ENCODE data around the genes SIPA1 and AP5B1.

DNA sequence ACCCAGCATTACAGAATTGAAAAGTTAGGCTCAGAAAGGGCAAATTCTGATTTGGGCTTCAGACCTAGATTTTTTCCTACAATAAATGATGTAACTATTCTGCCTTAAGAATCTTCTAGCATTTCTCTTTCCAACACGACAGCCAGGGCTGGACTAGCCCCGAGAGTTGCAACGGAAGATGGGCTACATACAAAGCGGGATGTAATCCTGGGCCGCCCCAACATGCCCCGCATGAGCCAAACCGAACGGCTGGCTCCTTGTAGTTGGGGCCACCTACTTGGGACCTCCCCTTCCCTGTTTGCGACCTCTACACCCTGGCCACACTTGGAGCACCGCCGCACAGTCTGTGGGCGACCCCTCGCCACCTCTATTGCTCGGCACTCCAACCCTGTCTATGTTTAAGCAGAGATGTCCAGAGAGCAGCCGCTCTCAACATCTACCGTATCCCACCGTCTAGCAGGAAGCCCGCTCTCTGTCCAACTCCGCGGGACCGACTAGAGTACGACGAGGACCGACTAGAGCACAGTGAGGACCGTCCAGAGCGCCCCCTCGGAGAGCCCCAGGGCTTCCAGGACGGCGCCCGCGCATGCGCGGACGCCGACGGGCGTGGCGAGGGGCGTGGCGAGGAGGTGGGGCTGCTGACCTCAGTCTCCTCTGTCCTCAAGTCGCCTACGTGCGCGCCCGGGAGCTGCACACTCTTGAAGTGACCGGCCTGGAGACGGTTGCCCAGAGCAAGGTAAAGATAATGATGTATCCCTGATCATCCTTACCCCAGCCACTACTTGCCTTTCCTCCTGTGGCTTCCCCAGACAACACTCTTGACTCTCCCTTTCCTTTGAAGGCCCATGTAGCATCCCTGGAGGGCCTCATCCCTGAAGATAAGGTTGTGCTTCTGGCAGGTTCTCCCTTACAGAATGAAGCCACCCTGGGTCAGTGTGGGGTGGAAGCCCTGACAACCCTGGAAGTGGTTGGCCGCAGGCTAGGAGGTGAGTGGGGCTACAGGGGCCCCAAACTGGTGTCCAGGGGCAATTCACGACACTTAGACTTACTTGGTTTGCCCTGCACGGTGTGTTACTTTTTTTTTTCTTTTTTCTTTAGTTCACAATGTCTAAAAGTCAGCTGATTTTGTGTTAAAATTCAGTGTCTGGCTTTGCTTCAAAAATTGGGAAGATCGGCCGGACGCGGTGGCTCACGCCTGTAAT, 68.6 kb downstream of the FRMD8 start:
- PRO-cap = no peak
- RAMPAGE, long total RNA = start-site peak on the plus strand centred at position 663 of the sequence, 61 bp wide, 41 and 14 reads in 2 replicates

GRCh38 chr11:65499187-65499944, 25.5 kb upstream of the SCYL1 start:
- PRO-cap = no peak
- RAMPAGE, long total RNA = no peak

- PRO-cap = no peak
- RAMPAGE, long total RNA = no peak
These were observed 19.5 kb upstream of the SCYL1 start for GRCh38 chr11:65505500-65505726.

- PRO-cap = no peak
- RAMPAGE, long total RNA = no peak
These were observed 14.7 kb downstream of the SCYL1 start for GRCh38 chr11:65539414-65540106.

- PRO-cap = no peak
- RAMPAGE, long total RNA = no peak
These were observed 1.9 kb upstream of the LTBP3 start for GRCh38 chr11:65559944-65560543.

- PRO-cap = no peak
- RAMPAGE, long total RNA = no peak
These were observed 626 bp downstream of the FAM89B start for GRCh38 chr11:65572630-65573698.

GRCh38 chr11:65573701-65574288, 1.5 kb downstream of the FAM89B start:
- PRO-cap = no peak
- RAMPAGE, long total RNA = no peak

DNA sequence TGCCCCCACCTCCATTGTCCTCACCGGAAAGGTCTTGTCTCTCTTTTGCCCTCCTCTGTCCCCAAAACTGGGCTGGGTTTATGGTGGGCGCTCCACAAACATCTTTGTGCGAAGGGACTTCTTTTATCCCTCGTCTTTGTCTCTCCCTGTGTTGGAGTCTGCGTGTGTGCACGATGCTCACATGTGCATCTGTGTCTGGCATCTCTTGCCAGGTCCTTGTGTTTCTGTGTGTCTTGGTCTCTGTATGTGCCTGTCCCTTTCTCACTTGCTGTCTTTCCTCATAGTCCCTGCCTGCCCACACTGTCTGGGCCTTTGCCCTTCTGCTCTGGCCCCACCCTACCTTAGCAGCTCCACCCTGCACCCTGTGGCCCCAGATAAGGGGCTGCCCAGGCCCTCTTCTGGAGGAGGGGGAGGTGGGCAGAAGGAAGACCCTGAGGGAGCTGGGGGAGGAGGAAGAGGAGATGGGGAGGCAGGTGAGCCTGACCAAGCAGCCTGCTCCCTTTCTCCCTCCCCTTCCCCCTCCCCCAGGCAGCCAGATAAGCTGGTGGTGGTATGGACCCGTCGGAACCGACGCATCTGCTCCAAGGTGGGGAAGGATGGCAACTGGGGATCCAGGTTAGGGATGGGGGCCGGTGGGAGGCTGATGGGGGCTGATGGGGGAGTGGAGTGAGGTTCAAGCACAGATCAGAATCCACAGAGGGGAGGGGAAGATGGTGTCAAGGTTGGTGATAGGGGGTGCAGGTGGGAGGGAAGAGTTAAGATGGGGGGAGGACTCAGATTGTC, 2.9 kb downstream of the EHBP1L1 start:
- PRO-cap = no peak
- RAMPAGE, long total RNA = no peak

GRCh38 chr11:65593531-65594476, 1.8 kb downstream of the KCNK7 start:
- PRO-cap = no peak
- RAMPAGE, long total RNA = no peak

- PRO-cap = no peak
- RAMPAGE, long total RNA = no peak
These were observed 940 bp downstream of the MAP3K11 start for GRCh38 chr11:65612933-65613629.

DNA sequence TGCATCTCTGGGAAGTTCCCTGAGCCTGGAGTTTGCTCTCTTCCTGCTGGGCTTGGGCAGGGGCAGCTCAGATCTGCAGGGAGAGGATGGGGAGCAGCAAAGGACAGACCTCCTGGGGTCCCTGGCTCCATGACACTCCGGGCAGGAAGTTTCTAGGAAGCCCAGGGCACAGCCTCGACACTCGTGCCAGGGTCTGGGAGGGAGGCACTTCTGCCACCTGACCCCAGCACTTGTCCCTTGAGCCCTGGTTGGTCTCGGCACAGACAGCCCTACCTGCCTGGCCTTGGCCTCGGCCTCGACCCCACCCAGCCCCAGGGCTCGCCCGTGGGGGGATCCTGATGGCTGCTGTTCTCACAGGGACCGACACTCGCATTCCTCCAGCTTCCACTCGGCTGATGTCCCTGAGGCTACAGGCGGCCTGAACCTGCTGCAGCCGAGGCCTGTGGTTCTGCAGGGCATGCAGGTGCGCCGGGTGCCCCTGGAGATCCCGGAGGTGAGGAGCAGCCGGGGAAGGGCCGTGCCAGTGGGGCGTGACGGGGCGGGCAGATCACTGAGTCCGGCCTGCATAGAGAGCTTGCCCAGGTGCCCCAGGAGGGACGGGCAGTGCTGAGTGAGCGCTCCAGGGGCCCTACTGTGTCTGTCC, 5.0 kb downstream of the PCNX3 start:
- PRO-cap = no peak
- RAMPAGE, long total RNA = no peak

DNA sequence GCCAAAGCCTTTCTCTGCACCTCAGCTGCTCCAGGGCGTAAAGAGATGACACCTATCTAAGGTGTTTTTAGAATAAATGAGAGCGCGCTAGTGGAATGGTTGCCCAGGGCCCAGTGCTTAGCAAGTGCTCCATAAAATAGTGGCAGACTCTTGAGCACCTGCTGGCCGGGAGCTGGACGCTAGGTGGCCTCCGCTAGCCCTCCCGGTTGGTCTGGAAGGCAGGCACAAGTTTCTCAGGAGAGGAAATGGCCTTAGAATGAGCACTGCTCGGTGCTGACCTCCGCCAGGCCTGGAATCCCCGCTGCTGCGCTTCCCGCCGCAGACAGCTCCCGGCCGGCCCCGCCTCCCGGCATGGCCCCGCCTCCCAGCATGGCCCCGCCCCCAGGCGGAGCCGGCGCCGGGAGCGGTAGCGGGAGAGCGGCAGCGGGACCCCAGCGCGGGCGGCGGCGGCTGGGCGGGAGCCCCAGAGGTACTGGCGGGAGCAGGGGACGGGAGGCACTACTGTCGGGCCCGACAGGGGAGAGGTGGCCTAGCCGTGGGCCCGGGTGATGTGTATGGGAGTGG, at the start of gene SIPA1:
Gene SIPA1, plus strand, starts transcription at position 388 of the 564 bp plus-strand sequence.
- PRO-cap = no peak
- RAMPAGE, long total RNA = no peak

DNA sequence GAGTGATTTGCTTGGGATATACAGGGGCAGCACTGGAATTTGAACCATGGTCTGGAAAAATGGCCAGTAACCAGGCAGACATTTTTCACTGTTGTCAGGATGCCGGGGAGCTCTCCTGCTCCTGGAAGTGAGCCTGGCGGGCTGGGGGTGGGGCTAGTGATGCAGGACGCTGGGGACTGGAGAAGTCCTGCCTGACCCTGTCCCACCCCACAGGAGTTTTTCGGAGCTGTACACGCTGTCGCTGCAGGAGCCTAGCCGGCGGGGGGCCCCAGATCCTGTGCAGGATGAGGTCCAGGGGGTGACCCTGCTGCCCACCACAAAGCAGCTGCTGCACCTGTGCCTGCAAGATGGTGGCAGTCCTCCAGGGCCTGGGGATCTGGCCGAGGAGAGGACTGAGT, 11.1 kb downstream of the SIPA1 start:
- PRO-cap = no peak
- RAMPAGE, long total RNA = no peak

- PRO-cap = no peak
- RAMPAGE, long total RNA = no peak
These were observed 492 bp downstream of the RELA start for GRCh38 chr11:65662175-65662672.

DNA sequence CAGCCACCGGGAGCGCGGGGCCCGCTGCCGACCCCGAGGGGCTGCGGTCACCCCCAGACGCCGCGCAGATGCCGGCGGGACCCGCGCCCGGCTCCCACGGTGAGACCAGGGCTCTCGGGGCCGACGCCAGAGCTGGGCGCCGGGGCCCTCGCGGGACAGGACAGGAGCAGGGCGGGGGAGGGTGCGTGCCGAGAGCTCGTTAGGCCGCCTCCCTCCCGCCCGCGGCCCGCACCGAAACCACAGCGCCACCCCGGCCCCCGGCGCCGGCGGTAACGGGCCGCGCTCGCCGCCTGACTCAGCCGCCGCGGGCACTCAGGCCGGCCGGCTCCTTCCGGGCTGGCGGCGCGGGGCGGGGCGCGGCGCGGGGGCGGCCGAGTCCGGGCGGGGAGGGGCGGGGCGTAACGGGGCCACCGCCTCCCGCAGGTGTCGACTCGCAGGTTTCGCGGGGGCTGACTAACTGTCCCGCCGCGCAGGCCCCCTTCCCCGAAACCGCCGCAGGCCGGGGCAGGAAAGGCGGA, at the start of gene AP5B1:
Gene AP5B1, minus strand, starts transcription at position 338 of the 518 bp plus-strand sequence.
- PRO-cap = no peak
- RAMPAGE, long total RNA = no peak

DNA sequence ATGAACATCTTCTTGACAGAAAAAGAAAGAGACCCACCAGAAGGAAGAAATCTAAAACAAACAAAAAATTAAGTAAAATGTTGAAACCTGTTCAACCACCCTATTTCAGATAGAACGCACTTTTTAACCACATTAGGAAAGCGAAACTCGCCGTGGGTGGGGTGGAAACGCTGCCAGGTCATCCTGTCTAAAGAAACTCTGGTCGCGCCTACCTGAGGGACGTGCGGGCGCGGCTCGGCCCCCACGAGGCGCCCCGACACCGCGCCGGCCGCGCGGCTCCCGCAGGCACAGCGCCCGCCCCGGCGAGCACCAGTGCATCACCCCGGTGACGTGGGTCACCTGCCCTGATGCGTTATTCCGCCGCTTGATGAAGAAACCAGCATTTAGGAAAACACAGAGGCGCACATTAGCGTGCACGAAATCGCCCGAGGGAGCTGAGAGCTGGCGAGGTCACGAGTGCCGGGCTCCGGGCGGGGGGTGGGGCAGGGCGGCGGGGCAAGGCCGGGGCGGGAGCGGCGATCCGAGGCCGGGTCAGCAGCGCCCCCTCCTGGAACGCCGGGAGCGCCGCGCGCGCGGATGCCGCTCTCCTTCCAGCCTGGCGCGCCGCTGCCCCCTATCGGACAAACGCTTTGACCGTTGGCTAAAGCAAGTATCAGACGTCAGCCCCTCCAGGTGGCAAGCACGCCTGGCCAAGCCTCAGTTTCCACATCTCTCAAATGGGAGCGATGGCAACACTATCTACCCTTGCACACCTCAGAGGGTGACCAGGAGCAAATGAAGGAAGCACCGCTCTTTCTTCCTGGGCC, 15.8 kb upstream of the SNX32 start:
- PRO-cap = no peak
- RAMPAGE, long total RNA = no peak

- PRO-cap = no peak
- RAMPAGE, long total RNA = no peak
These were observed 972 bp downstream of the MUS81 start for GRCh38 chr11:65861214-65861595.

DNA sequence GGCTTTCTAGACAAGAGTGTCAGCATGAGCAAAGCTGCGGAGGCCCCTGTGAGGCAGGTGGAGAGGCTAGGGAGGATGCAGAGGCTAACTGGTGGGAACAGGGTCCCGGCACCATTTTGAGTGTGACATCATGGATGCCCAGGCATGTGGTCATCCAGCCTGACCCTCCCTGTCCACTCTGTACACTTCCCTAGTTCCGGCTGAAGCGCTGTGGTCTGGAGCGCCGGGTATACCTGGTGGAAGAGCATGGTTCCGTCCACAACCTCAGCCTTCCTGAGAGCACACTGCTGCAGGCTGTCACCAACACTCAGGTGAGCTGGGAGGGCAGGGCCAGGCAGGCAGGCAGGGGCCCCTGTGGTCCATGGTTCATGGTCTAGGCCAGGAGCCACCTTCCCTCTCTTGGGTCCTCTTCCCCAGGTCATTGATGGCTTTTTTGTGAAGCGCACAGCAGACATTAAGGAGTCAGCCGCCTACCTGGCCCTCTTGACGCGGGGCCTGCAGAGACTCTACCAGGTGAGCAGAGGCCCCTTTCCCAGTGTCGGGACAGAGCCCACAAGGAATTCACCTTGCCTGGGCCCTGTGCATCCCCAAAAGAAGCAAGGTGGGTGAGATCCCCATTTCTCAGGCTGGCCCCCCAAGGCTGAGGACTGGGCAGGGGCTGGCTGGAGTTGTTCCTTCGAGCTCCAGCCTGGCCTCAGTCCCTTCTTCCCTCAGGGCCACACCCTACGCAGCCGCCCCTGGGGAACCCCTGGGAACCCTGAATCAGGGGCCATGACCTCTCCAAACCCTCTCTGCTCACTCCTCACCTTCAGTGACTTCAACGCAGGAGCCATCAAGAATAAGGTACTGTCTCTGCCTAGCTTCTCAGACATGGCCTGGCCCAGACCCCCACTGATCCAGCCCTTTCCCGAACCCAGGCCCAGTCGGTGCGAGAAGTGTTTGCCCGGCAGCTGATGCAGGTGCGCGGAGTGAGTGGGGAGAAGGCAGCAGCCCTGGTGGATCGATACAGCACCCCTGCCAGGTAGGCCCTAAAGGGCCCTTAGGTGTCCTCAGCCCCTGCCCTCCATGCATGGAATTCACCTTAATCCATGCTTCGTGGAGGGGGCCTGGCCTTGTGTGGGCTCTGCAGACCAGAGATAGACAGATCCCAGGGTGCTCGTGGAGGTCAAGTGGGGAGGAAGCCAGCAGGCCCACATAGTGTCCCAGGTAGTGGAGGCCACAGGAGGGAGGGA, 4.5 kb downstream of the MUS81 start:
- PRO-cap = no peak
- RAMPAGE, long total RNA = no peak

- PRO-cap = no peak
- RAMPAGE, long total RNA = no peak
These were observed 3.6 kb downstream of the FOSL1 start for GRCh38 chr11:65896351-65897256.

DNA sequence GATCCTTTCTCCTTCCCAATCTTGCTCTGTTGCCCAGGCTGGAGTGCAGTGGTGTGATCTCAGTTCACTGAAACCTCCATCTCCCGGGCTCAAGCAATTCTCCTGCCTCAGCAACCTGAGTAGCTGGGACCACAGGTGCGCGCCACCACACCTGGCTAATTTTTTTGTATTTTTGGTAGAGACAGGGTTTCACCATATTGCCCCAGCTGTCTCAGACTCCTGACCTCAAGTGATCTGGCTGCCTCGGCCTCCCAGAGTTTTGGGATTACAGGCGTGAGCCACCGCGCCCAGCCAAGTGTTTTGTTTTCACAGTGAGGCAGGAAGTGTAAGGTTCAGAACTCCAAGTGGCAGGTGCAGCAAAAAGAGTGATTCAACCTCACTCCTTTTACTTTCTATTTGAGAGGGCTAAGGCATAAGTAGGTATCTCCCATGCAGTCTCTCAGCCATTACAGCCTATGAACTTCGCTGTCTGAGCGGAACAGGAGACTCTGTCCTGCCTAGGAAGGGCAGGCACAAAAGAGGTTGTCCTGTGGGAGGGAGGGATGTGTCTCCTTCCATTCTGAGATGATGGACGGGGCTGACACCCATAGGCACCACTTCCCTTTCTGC, 4.9 kb upstream of the SART1 start:
- PRO-cap = no peak
- RAMPAGE, long total RNA = no peak

Measured in spinal cord (tissue), 3 donors.